Retinal pigment epithelial cell (primary cell): Measurements from ENCODE around the gene CTDSPL.

DNA sequence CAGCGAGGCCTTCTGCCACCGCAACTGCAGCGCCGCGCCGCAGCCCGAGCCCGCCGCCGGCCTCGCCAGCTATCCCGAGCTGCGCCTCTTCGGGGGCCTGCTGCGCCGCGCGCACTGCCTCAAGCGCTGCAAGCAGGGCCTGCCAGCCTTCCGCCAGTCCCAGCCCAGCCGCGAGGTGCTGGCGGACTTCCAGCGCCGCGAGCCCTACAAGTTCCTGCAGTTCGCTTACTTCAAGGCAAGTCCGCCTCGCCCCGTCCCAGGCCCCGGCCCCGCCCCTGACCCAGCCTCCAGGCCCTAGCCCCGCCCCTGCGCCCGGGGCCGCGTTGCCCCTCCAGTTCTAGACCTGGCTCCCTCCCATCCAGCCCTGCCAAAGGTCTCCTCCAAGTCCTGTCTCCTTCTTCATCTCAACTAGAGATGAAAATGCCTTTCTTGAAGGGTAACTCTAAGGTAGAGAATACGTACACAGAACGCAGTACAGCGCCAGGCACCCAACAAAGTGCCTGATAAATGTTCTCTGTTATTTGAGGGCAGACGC is 567 bp downstream of the CRTAP start:
- RRBS = 2% methylated on average over 5 of the region's 41 CpGs

DNA sequence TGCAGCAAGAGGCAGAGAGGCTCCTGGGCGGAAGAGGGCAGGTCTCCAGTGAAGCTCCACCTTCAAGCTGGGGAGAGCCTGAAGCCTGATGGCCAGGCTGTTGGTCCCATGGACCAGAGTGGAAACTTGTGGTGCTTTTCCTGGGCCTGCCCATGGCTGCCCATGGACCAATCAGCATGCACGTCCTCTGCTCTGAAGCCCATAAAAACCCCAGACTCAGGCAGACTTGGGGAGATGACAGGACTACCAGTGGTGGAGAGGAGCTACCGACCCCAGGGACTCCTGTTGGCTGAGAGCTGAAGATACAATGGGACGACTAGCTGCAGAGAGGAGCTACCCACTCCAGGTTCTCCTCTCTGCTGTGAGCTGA is 25.6 kb upstream of the GOLGA4 start:
- RRBS = no CpG with 5 or more reads among the region's 4 CpGs

- RRBS = no CpG with 5 or more reads among the region's 5 CpGs
Measured at GRCh38 chr3:37442041-37442585, 9.8 kb upstream of the ITGA9 start.

- RRBS = no CpG with 5 or more reads among the region's 9 CpGs
Measured at GRCh38 chr3:37556638-37557109, 104.7 kb downstream of the ITGA9 start.

DNA sequence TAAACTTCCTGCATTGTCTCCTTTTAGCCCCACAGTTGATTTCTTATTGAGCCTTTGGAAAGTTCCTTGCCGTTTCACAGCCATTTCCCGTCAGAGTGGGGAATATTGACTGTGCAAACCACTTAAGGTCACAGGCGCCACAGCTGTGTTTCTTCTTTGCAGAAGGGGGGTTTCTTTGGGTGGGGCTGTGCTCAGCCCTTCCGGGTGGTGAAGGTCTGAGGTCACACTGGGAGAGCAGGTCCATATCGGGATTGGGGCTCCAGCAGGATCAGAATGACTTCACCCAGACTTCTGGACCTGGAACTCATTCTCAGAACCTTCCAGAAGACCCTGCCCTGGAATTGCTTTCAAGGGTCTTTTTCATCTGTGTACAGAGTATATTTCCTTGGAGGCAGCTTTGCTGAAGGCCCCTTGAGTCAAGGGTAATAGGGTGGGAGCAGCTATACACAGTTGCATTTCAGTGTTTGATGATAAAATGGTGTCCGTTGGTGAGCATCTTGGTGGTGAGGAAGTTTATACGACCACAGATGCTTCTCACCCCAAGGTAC is 122.7 kb downstream of the ITGA9 start:
- RRBS = no CpG with 5 or more reads among the region's 7 CpGs

GRCh38 chr3:37812585-37812997 is 49.1 kb upstream of the CTDSPL start:
- RRBS = no CpG with 5 or more reads among the region's 4 CpGs

DNA sequence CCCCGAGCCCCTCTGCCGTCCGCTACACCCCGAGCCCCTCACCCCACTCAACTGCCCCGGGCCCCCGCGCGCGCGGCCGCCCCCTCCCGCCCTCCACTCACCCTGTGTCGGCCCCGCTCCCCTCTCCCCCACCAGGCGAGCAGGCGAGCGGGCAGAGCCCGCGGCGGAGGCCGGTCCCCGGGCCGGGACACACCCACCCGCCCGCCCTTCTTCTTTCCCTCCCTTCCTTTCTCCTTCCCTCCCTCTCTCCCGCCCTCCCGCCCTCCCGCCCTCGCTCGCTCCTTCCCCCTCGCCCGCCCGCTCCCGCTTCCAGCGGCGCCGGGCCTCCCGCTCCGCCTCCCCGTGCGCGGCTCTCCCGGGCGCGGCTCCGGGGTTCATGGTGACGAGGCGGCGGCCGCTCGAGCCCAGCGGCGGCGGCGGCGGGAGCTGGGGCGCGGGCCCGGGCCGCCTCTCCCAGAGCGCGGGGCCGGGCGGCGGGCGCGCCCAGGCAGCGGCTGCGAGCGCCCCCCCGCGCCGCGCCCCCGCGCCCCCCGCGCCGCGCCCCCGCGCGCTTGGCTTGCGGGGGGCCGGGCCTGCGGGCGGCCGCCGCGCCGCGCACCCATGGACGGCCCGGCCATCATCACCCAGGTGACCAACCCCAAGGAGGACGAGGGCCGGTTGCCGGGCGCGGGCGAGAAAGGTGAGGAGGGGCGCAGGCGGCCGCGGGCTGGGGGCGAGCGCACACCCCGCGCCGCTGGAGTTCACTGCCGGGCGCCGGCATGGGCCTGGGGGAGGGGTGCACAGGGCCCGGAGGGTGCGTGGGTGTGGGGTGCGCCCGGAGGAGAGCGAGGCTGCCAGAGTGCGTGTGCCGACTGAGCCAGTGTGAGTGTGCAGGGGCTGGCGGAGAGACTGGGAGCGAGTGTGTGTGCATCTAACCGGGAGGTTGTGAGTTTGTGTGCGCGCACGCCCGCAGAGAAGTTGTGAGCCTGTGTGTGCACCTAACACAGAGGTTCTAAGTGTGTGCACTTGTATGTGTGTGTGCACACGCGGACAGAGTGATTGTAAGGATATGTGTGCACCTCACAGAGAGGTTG is at the start of gene CTDSPL:
TSS of gene CTDSPL (plus strand) at position 281 of the 1,073 bp plus-strand sequence.
- RRBS = 1% methylated on average over 56 of the region's 128 CpGs

DNA sequence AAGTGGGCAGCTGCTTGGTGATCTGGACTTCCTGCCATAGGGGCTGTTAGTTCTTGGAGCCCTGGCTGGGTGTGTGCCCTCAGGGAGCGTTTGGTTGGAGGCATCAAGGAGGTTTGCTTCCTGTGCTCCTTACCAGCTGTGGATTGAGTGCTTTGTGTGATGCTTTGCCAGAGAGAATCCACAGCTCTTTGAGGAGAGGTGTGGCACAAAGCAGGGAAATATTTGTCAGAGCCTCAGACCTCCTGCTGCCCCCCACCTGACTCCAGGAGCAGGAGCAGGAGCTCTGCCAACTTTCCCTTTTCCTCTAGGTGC is 2.3 kb downstream of the CTDSPL start:
- RRBS = no CpG with 5 or more reads among the region's 1 CpG

DNA sequence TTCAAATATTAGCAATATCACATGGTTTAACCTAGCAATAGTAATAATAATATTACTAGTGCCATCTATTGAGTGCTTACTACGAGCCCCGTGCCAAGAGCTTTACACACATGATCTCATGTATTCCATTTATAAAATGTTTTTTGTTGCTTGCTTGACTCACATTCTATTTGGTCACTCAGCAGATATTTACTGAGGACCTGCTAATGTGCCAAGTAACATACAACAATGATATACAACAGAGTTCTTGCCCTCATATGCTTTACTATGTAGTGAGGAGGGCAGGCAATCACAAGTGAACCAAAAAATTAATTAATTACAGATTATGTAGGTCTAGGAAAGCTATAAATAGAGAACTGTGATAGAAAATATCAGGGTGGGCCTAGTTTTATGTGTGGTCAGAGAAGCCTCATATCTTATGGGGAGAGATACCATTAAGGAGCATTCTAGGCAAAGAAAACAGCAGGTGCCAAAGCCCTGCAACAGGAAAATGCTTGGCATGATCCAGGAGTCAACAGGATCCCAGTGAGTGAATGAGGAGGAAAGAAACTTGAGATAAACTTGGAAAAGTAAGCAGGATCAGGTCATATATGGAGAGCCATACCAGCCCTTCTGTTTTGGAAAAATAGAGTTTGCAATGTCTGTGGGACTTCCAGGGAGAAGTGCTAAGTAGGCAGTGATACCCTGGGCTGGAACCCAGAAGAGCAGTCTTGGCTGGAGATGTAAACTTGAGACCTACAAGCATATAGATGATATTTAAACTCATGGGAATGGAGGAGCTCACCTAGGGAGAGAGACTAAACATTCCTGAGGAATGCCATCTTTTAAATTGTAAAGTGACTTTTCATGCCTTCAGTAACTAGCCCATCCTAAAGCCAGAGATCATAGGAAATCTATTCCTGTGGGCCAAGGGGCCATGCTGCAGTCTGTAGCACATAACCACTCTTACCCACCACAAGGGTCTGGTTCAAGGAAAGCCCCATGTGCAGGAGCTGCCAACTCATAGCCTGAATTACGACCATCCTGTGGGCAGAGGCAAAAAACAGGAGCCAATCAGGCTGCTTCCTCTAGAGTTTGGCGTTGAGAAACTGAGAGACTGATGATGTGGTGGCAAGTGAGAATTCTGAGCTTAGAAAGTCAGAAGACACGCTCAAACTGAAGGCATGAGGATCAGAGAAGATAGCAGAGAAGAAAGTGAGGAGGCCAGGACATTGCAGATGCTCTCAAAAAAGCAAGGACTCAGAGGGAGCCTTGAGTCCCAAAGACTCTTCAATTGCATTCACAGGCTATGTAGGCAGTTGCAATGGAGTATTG is 37.2 kb downstream of the CTDSPL start:
- RRBS = no CpG with 5 or more reads among the region's 5 CpGs

- RRBS = no CpG with 5 or more reads among the region's 7 CpGs
Measured at GRCh38 chr3:38015510-38016172, 13.8 kb downstream of the PLCD1 start.

DNA sequence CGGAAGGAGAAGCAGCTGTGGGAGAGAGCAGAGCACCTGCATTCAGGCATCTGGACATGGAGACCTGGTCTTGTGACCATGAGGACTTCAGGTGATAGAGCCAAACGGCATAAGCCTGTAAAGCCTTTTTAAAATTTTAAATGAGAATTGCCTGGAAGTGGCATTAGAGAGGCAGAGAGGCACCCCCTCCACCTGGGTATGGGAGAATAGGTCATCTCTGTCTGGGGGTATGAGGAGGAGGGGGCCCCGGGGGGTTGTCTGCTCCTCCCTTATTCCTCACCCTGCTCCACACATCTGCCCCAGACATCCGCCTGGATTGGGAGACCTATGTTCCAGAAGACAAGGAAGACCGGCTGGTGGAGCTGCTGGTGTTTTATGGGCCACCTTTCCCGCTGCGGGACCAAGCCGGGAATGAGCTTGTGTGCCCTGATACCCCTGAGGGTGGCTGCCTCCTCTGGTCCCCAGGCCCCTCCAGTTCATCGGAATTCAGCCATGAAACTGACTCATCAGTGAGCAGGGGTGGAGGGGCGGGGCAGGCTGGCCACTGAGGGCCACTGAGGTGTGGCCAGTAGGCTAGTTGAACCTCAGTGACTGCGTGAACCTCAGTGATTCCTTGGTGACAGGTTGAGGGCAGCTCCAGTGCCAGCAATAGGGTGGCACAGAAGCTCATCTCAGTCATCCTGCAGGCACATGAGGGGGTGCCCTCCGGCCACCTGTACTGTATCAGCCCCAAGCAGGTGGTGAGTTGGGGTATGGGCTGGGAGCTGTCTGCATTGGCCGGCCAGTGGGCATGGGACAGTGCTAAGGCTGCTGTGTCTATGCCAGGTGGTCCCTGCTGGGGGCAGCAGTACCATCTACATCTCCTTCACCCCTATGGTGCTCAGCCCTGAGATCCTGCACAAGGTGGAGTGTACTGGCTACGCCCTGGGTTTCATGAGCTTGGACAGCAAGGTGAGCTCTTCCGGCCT is 20.5 kb downstream of the ACAA1 start:
- RRBS = 93% methylated on average over 5 of the region's 15 CpGs

GRCh38 chr3:38226314-38226944 is 39.2 kb upstream of the SLC22A13 start:
- RRBS = no CpG with 5 or more reads among the region's 5 CpGs

GRCh38 chr3:38247149-38248082 is 18.2 kb upstream of the SLC22A13 start:
- RRBS = no CpG with 5 or more reads among the region's 2 CpGs

GRCh38 chr3:38455019-38455489 is 1.4 kb downstream of the ACVR2B start:
- RRBS = under 1% methylated on average over 13 of the region's 45 CpGs

DNA sequence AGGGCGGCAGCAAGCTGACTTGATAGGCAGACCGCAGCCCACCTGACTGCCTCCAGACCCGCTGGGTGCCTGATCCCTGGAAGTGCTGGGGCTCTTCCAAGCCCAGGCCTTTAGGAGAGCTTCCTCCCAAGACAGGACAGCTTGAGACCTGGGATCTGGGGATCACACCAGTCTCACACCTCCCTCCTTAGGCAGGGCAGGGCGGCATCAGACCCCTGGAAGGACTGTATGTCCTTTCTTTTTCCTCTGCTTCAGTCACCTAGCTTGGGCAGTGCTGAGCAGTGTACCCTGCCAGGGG is 2.1 kb downstream of the ACVR2B start:
- RRBS = no CpG with 5 or more reads among the region's 4 CpGs

GRCh38 chr3:38519559-38519880 is 23.4 kb downstream of the EXOG start:
- RRBS = no CpG with 5 or more reads among the region's 2 CpGs

- RRBS = no CpG with 5 or more reads among the region's 4 CpGs
Measured at GRCh38 chr3:39094194-39094616, 13.2 kb downstream of the GORASP1 start.

DNA sequence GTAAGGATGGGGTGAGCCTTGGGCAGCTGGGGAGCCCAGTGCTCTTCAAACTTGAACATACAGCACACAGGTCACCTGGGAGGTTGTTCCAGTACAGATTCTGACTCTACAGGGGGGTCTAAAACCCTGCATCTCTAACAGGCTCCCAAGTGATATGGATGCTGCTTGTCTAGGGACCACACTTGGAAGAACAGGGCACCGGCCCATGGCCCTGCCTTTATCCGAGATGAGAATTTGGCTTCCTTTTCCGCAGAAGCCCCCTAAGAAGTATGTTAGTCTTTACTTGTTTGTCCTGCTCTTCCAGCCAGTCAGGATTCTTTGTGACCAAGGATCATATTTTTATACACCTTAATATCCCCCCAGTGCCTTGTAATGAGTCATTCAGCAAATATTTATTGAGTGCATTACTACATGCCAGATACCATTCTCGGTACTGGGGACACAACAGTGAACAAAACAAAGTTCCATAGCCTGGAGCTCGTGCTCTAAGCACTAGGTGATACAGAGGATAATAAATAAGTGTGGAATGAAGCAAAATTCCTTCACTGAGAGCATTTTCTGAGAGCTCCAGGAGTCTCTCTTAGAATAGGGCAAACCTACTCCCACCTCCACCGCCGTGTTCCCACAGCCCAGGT is 18.3 kb downstream of the TTC21A start:
- RRBS = no CpG with 5 or more reads among the region's 7 CpGs

GRCh38 chr3:39143146-39143807 is 10.1 kb downstream of the CSRNP1 start:
- RRBS = no CpG with 5 or more reads among the region's 10 CpGs

DNA sequence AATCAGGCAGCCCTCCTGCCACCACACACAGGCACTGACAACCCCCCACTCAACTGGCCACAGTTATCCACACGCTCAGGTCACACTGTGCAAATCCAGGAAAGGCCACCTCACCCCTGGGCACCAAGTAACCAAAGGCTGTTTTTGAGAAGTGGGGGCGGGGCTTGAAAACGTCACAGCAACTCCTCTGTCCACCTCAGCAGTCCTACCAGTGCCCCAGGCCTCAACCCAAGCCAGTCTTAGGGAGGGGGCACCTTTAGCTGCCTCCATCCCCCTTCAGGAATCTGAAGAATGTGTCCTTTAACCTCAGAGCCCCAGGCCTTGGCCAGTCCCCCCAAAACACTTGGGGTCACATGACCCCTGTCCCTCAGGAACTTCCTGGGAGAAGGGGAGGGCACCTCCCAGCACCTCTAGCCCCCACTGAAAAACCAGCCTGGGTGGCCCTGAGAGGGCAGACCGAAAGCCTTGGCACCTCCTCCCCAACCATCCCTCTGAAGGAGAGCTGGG is 2.0 kb downstream of the CSRNP1 start:
- RRBS = no CpG with 5 or more reads among the region's 4 CpGs